ENCODE measurements around the gene SLC15A4.

DNA sequence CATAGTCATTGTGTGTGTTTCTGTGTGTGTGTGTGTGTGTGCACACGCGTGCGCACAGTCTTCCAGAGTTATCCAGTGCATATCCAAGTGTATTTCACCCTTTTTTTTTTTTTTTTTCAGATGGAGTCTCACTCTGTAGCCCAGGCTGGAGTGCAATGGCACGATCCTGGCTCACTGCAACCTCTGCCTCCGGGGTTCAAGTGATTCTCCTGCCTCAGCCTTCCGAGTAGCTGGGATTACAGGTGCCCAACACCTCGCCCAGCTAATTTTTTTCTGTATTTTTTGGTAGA, 558.9 kb upstream of the TMEM132C start:
- PRO-cap = no peak

- PRO-cap = no peak
These were observed 98.8 kb downstream of the TMEM132C start for GRCh38 chr12:128365525-128366440.

GRCh38 chr12:128486889-128487283, 219.9 kb downstream of the TMEM132C start:
- PRO-cap = no peak

DNA sequence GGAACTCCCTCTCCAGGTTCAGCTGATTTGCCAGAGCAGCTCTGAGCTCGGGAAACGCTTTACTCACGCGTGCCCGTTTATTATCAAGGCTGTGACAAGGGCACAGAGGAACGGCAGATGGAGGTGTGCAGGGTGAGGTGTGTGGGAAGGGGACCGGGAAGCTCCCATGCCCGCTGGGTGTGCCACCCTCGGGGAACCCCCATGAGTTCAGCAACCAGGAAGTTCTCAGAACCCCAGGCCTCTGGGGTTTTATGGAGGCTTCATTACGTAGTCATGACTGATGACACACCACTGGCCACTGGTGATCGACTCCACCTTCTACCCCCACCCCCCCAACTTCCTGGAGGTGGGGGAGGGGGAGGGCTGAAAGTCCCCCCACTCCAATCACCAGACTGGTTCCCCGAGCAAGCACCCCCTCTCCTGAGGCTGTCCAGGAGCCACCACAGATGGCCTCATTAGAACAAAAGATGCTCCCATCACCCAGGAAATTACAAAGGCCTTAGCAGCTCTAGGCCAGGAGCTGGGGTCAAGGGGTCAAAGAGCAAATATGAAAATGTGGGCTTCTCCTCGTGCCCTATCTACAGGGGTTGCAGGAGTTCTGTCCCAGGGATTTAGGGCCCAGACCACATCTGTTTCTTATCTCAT, 31.8 kb downstream of the SLC15A4 start:
- PRO-cap = no peak

DNA sequence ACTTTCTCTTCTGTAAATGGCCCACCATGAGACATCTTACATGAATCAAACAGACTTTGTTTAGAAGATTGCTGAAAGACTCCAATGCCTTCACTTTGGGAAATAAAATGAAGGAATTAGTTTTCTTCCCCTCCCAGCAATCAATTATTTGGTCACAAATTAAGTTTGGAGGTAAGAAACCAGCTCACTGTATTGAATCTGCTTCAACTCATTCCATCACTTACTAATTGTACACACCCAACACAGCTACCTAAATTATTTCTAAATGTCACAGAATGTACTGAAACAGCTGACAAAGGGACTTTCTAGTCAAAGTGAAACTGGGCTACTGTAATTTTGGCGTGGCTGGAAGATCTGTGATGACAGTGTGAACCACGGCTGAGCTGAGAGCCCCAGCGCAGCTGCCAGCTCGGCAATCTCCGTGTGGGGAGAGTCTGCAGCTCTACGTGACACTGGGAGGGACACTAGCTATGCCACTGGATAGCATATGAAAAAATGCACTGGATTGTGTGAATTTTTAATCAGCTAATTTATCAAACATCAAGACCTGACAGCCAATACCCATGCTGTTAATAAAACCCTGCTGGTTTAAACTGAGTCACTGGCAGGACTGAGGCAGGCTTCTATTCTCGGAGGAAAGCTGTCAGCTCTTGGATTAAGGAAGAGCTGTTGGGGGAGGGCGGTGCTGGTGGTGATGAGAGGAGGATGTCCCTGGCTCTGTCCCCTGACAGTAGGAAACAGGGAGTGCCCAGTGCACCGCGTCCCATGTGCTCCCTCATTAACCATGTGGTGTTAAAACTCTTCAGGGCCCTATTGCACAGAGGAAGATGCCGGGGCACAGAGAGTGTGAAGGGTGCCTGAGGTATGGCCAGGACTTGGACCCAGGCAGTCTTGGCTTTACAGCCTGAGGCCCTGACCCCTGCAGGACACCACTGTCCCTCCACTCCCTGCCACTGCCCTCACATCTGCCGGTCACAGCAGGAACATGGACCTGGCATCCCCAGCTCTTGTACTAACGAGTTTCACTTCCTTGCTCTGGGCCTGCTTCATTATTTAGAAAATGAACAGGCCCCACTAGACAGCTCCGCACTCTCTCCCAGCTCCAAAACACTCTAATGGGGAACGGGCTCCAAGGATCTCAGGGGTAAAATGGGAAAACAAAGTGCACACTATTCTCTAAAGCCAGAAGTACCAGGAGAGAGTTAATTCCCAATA, 13.3 kb downstream of the SLC15A4 start:
- PRO-cap = no peak

GRCh38 chr12:128823051-128824242, at the start of gene SLC15A4:
SLC15A4 (minus strand) TSS chr12:128823958.
- PRO-cap = unidirectional peak, plus-strand start at chr12:128823490; unidirectional peak, minus-strand start at chr12:128823674; unidirectional peak, minus-strand start at chr12:128823764; bidirectional peak, plus-strand start at chr12:128824107, minus-strand start at chr12:128823983

- PRO-cap = no peak
These were observed 6.8 kb upstream of the SLC15A4 start for GRCh38 chr12:128830410-128831078.

- PRO-cap = no peak
These were observed 10.8 kb downstream of the GLT1D1 start for GRCh38 chr12:128863996-128864587.

GRCh38 chr12:128864718-128865317, 11.5 kb downstream of the GLT1D1 start:
- PRO-cap = no peak

GRCh38 chr12:129109466-129109852, 256.2 kb downstream of the GLT1D1 start:
- PRO-cap = no peak

DNA sequence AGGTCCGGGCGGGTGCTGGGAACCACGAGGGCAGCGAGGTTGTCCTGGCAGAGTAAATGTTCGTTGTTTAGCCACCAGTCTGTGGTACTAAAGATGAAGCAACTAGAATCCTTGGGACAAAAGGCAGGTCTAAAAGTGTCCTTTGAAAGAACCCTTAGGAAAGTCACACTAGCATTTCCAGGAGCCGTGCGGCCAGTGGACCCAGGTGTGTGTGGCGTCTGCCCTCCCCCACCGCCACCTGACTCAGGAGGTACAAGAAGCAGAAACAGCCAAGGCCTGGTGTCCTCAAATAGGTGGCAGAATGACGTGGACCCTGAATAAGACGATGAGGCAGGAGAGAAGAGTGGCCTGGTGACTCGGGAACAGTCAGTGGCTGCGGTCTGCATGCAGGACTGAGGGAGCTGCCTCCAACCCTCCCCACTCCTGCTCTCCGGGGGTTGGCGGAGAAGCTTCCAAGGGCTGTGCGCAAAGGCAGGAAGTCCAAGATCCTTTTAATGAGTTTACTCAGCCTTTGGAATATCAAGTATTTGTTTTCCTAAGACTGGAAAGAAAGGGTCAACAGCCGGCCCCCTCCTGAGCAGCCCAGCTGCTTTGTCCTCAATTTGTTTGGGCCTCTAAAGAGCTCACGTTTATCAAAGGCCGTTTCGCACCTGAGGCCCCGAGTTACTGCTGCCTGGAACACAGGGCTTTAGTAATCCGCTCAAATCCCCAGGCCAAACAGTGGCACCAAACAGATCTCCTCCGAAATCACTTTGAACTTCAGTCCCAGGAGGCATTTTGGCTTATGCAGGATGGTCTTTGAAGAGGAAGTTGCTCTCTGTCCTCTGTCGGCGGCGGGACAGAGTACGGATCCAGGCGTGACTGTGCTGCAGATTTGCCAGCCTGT, 117.4 kb upstream of the FZD10 start:
- PRO-cap = no peak

- PRO-cap = no peak
These were observed 29.2 kb upstream of the FZD10 start for GRCh38 chr12:130132999-130133571.

GRCh38 chr12:130161042-130162293, 796 bp upstream of the FZD10 start:
- PRO-cap = no peak

DNA sequence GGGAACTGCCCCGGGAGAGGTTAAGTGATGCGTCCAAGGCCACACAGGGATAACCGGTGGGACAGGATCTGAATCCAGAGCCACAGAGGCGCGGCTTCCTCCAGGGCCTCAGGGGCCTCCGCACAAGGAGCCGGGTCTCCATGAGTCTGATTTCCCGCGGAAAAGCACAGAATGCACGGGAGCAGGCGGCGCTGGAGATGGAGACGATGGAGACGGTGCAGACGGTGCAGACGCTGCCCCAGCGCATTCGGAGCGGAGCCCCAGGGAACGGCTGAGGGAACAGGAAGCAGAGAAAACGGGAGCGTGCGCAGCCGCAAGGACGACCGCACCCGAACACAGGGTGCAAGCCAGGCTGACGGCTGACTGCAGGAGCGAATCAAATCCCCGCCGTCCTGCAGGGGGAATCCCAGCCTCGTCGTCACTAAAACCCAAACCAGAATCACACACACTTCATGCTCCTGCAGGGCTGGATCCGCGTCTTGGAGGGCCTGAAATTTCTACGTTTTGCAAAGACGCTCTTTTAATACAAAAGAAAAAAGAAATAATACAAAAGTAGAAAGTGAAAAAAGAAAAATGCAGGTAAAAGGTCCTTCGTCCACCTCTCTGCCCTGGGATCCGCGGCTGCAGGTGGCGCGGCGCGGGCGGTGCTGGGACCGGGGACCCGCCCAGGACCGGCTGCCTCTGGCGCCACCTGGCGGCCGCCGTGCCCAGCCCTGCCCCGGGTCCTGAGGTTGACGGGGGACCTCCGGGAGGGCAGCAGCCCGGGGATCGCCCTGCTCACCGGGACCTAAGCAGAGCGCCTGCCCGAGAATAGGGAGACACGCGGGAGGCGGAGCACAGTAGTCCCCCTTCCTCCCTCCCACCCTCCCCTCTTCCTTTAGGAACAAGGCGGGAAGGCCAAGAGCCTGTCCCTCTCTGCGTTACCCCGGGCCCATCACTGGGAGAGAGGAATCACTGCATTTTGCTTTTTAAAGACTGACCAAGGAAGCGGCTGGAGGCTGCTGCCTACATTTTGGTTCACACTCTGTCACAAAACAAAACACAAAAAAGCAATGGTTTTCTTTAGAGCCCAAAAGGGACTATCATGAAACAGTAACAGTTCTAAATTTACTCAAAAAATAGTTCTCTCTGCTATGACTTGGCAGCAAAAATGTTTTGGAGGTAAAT, 20.2 kb downstream of the STX2 start:
- PRO-cap = no peak

- PRO-cap = no peak
These were observed 61.4 kb downstream of the ADGRD1 start for GRCh38 chr12:131014879-131015747.

DNA sequence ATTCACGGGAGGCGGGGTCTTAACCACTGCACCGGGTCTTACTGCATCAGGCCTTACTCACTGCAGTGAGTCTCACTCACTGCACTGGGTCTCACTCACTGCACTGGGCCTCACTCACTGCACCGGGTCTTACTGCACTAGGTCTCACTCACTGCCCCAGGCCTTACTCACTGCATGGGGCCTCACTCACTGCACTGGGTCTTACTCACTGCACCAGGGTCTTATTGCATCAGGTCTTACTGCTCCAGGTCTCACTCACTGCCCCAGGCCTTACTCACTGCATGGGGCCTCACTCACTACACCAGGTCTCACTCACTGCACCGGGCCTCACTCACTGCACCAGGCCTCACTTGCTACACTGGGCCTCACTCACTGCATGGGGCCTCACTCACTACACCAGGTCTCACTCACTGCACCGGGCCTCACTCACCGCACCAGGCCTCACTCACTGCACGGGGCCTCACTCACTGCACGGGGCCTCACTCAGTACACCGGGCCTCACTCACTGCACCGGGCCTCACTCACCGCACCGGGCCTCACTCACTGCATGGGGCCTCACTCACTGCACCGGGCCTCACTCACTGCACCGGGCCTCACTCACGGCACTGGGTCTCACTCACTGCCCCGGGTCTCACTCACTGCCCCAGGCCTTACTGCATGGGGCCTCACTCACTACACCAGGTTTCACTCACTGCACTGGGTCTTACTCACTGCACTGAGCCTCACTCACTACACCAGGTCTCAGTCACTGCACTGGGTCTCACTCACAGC, 82.7 kb downstream of the ADGRD1 start:
- PRO-cap = no peak

DNA sequence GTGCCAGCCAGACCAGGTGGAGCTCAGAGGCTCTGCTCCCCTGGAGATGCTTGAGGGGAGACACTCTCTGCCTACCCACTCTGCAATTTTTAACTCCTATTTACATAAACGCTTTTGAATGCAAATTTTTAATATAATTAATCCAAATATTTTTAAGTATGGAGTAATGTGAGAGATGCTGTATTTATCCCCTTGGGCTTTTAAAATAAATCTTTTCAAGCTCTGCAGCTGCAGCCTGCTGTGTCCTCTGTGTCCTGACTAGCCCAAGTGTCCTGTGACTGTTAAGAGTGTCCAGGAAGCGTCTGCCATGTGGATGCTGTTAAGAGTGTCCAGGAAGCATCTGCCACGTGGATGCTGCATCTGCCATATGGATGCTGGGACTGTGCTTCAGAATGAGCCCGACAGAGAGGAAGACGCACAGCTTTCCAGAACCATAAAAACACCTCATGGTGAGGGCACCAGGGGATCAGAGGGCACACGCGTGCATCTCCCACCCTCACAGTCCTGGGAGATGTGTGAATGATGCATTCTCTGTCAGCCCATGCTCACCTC, 307.2 kb downstream of the ADGRD1 start:
- PRO-cap = no peak

- PRO-cap = no peak
These were observed 254.1 kb upstream of the SFSWAP start for GRCh38 chr12:131456781-131457242.

GRCh38 chr12:131603355-131603969, 107.4 kb upstream of the SFSWAP start:
- PRO-cap = no peak

DNA sequence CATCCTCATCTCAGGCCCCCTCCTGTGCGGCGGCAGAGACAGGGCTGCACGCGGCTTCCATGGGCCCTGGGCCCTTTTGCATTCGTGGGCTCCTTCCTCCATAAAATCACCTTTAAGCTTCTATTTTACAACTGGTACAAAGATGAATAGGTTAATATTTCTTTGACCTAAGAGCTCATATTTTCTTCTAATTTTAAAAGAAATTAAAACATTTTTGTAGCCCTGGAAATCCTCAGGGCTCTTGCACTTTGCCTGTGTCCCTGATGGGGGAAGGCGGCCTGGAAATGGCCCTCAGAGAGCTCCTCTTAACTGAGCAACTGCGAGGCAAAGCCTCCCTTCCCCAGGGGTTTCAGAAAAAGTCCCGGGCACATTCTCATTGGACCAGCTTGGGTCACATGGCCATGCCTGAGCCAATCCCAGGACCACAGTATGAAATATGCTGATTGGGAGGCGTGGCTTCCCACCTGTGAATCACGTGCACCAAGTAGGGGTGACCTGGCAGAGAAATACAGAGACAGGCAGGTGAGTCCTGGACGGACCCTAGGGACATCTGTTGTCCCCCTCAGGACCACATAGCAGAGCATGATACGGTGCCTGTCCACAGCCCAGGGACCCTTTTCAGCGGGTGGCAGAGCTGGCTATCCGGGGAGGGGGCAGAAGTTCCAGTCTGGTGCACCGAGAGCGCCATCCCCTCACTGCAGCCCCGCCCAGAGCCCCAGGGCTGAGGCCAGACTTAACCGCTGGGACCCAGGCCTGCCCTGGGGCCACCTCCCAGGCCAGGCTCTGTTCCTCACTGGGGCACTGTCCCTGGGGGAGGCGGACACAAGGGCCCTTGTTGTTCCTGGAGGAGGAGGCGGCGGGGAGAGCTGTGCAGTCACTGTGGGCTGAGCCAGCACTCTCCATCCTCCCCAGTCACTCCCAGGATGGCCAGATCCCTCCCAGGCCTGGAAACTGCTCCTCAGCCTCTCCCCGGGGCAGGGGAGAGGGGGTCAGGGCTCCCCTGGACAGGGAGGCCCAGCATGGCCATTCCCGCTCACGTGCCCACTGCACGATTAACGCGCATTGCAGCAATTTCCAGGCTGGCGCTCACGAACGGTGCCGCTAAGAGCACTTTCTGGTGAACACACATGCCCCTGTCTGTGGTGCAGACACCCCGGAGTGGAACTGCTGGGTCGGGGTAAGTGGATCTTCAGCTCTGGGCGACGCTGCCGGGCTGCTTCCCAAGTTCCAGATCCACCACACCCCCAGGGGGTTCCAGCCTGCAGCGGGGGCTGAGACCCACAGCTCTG, 90.1 kb upstream of the SFSWAP start:
- PRO-cap = no peak